LHCN-M2 (cell line): ENCODE results near the genes RNF19B and PHC2.

- RAMPAGE, long total RNA: no peak
Observed at GRCh38 chr1:32964457-32965292, at the start of gene RNF19B. TSS of gene RNF19B (minus strand) at chr1:32964809.

DNA sequence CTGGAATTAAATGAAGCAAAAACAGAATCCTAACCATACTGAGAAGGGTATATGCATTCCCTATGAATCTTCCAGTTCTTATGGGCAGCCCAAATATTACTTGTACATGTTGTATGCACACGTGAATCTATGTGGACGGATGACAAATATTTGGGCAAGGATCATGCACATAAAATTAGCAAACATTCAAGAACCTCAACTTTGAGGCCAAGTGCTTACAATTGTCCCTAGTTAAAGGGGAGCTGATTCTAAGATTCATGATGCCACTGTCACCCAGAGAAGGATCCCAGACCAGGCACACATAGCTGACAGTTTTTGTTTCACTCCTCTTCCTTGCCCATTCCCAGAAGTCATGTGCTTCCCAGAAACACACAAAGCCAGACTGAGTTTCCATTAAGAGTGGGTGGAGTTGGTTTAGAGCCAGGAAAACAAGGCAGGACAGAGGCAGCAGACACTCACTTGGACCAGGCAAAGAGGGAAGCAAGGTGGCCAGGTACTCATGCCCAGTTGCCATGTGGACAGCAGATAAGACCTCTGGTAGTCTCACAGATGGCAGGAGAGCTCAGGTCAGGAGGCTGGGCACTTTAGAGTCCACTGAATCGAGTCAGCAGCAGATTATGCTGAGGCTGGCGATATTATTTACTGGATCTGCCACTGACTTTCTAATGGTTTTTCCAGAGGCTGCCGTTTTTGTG, 25.5 kb downstream of the AK2 start:
- RAMPAGE, long total RNA: no peak

DNA sequence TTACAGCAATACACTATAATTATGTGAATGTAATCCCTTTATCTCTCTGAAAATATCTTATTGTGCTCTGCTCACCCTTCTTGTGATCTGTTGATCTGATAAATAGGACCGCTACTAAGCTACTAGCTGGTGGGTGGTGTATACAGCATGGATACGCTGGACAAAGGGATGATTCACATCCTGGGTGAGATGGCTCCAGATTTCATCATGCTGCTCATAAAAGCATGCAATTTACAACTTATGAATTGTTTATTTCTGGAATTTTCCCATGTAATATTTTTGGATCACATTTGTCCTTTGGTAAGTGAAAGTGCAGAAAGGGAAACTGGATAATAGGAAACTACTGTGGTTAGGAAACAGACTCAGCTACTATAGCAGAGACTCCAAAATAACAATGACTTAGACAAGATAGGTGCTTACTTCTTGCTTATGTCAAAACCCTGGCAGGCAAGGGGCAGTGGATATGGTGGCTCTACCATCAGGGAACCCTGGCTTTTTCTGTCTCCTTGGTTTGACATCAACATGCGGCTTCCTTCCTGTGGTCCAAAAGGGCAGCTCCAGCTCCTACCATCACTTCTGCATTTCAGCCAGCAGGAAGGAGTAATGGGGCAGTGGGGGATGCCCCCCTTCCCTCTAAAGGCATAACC, 13.6 kb upstream of the AK2 start:
- RAMPAGE, long total RNA: no peak

DNA sequence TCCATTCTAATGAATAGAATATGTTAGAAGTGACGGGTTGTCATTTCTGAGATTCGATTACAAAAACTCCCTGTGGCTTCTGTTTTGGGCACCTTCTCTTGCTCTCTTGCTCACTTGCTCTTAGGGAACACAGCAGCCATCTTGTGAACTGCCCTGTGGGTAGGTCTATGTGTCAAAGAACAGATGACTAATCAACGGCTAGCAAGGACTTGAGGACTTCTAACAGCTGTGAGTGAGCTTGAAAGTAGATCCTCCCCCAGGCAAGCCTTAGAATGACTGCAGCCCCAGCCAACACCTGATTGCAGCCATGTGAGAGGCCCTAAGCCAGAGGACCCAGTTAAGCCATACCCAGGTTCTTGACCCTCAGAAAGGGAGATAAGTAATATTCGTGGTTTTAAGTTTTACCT, 49.4 kb downstream of the AZIN2 start:
- RAMPAGE, long total RNA: no peak

DNA sequence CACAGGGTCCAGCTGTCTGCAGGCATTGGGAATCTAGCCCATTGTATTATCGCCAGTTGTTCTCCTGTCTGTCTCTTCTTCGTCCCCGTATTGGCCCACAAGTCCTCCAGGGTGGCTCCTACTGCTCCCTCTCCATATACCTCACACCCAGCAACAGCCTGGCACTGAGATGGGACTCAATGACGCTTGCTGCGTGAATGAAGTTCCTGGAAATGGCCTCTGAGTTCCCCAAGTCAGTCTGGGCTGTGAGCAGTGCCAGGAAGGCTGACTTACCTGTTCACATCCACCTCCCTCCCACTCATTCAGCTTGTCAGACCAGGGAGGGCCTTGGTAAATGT, 14.4 kb downstream of the TRIM62 start:
- RAMPAGE, long total RNA: no peak

DNA sequence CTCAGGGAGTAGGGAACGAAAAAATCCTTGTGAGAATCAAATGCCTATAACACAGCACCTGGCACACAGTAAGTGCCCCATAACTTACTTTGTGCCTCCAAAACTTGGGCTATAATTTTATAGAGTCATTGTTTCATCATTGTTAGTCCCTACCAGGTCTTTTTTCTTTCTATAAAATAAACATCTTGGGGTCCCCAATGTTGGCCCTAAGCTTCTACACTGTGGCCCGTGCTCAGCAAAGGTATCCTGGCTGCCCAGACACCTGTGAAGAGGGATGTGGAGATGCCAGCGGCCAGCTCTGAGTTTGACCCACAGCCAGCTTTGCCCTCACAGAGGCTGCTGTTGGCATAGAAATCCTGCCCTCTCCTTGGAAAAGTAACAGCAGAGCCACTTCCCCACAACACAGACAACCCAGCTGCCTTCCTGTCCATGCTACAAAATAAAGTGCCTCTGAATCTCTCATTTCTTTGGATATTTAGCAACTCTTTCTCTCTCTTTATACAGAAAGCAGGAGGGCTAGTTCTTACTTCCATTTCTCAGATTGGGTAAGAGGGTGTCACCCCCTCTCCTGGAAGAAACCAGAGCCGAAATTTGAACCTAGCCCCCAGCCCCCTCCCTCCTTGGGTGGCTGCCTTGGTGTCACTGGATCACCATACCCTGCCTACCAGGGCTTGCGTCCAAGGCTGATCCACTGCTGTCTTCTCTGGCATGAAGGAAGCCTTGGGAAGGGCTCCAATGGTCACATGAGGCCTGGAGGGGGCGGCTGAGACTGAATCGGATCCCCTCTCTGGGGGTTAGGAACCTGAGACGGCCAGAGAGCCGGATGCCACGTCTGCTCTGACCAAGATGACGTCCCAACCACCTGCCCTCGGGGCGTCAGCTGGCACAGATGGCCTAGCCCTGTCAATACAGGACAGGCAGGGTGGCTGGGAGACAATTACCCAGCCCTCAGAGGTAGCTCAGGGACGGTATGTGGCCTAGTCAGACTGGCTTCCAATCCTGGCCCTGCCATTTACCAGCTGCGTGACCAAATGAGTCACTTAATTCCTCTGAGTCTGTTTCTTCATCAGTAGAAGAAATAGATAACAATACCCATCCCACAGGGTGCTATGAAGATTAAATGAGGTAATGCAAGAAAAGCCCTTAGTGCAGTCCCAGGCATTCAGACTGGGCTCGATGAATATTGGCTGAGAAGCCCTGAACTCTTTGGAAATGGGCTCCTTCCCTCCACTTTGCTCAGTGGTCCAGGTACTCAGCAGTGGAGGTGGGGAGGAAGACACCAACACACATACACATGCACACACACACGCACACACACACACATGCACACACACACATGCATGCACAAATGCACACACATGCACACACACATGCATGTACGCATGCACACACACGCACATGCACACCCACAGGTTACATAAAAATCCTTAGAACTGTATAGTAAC, 5.6 kb downstream of the TRIM62 start:
- RAMPAGE, long total RNA: no peak

DNA sequence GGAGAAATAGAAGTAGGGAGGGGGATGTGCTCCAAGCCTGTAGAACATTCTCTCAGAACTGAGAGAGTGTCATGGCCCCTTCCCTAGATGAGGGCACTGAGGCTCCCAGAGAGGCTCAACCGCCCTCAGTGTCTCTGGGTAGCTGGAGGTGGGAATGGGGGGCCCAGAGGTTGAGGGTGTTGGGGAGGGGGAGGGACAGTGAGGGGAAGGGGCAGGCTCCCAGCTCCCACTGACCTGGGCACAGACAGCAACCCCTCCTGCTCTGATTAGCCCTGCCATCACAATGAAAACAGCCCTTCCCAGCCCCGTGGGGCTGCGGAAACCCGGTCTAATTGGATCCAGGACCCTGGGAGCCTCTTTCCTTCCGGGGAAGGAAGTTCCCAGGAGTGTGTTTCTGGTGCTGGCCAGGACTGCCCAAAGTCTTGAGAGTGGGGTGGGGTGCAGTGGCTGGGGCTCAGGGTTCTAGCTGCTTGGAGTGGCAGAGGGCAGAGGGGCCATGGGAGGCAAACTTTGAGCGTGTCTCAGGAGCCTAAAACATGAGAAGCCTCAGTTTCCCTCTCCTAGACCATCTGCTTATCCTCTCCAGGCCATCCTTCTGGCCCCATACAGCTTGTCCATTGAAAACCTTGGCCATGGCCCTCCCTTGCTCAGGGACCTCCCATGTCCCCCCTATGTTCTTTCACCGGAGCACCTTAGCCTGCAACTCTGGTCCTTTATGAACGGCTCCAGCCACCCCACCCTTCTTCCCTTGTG, 9.0 kb downstream of the ZNF362 start:
- RAMPAGE, long total RNA: no peak

DNA sequence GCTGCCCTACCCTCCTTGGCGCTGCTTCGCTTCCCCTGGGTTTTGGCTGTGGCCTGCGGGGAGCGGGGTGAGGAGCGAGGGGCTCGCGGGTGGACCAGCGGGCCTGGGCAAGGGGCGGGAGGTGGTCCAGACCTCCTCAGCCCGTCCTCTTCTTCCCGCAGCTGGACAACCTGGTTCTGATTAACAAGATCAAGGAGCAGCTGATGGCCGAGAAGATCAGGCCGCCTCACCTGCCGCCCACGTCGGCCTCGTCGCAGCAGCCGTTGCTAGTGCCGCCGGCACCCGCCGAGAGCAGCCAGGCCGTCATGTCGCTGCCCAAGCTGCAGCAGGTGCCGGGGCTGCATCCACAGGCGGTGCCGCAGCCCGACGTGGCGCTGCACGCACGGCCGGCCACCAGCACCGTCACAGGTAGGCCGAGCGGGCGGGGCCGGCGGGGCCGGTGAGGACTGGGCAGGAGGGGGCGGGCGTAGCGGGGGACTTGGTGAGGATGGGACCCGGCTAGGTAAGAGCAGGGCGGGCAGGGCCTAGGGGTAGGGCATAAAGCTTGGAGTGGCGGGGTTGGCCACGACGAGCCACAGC, 20.0 kb downstream of the ZNF362 start:
- RAMPAGE, long total RNA: no peak

DNA sequence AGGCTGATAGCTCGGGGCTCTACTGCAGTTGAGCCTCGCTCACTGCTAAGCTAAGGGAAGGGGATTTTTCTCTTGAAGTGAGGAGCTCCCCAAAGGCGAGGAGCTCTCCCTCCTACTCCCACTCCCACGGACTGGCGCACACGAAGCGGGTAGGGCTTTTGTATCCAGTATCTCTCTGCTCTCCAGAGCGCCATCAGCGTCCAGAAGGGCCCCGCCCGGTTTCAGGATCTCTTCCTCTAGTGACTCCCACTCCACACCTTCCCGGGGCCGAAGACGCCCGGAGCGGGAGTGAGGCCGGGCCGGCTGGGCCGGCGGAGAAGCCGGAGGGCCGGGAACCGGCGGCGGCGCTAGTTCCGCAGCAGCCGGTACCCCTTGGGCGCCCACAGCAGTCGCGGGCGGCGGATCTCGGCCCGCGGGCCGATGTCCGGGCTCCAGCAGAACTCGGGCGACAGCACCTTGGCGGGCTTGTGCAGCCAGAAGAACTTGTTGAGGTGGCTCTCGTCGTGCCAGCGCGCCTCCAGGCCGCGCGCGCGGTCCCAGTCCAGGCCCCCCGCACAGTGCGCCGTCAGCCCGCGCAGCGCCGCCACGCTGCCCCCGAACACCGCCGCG, 14.4 kb downstream of the A3GALT2 start:
- RAMPAGE, long total RNA: no peak

GRCh38 chr1:33323845-33324742, 3.2 kb upstream of the A3GALT2 start:
- RAMPAGE, long total RNA: no peak

DNA sequence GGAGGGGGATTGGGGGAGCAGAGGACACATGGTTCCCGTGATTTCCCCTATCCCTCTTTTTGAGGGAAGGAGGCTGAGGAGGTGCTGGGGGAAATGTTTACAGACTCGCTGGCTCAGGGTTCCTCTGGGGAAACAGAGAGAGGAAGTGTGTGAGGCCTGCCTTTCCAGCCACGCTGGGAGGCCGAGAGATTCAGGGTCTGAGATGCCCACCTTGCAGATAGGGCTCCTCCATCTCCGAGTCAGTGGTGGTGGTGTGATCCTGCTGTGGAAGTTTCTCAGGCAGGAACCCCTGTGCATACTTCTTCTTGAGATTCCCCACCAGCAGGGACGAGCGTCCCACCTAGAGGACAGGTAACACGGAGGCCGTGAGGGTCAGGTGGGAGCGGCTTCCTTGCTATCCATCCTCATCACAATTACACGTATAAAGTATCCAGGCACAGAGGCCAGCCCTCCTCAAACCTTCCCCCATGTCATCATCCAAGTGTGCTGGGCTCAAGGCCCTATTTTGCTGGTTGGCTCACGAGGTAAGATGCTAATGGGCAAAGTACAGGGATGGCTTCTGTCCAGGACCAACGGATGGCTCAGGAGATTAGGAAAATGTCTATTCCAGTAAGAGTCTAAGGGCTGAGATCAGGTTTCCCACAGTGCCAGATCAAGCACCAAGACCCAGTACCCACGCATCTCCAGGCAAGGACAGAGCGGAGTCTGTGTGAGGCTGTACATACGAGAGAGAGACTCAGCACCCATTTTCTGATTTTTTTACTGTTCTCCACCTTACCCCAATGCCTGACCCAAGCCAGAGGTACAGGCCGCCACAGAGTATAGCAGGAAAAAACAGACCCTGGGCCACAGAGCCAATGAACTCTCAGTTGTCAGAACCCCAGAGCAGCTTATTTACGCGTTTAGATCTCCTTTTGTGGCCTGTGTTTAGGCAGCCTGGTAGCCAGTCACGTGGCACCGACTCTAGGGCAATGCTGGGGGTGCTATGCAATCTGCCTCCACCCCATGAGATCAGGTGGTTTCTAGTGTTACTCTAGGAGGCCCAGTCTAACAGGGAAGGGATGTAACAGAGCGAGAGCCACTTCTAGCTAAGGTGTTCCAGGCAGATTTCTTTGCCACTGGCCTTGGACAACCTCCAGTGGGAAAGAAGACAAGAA, 11.5 kb upstream of the A3GALT2 start:
- RAMPAGE, long total RNA: no peak

DNA sequence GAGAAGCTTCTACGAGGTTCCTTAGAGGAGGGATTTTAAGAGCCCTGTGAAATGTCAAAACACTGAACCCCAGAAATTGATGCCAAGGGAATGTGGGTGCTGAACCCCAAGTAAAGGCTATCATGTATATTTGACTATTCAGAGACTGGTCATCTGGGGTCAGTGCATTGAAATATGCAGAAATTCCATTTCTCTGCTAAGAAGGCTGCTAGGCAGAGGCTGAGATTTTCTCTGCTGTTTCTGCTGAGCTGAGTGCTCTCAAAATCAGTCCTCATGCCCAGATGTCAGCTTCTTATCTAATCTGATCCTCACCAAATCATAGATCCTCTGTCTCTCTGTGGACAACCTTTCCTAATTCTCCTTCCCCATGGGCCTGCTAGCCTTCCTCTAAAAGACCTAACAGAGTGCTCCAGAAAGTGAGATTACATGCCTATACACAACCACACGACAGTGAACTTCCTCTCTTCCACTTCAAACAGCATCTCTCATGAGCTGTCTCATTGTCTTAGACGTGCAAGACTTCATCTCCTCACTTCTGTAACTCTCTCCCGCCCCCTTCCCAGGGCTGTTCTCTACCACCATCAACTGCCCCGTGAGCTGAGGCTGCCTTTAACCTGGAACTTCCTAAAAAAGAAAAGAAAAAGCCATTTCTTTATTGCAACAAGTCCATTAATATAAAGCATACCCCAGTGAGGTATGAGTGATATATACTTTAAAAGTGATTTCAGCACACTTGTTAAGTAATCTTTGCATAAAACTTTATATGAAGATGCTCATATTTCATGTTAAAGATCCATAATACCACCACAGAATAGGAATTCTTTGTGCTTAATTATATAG, 14.1 kb upstream of the A3GALT2 start:
- RAMPAGE, long total RNA: no peak

DNA sequence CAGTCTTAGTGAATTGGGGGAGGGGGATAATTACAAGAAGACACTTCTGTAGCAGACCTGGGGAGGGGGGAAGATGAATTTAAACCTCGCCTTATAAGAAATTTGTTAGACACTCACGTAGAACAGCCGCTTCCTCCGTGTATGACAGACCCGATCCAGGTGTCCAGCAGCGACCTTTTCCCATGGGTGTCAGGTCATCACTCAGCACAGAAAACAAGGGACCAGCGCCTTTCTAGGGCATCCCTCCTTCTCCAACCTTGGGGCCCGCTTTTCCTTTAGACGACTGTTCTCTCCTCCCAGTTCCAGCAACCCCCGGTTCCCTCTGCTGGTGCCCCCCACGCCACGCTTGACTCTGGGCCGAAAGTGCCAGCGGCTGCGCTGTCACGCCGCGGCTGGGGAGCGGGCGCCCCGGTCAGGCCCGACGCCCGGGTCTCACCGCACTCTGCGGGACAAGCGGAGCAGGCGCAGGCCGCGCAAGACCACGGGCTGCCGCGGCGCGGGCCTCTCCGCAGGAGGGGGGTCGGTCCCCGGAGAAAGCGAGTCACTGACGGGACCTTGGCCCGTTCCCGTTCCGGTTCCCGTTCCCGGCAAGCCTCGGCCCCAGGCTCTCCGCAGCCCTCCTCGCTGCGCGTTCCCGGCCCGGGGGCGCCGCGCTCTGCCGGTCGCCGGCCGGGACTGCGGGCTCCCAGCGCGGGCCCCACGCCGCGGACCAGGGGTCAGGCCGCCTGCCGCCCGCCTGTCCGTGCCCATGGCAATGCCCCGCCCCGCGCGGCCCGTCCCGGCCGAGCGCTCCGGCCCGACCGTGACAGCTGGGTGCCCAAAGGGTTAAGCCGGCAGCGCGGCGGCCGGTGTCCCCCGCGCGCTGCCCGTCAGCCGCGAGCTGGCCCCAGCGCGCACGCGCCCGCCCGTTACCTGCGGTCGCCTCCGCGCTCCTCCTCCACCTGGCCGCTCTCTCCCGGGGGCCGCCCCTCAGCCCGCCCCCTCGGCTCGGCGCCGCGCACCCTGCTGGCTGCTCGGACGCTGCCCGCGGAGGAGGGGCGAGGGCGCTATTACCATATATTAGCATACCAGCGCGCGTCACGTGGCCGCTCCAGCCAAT, at the start of gene PHC2:
TSS of gene PHC2 (minus strand) at position 1,032 of the 1,099 bp plus-strand sequence.
- RAMPAGE, long total RNA: no peak

GRCh38 chr1:33655290-33655960, 183.0 kb downstream of the ZSCAN20 start:
- RAMPAGE, long total RNA: no peak

GRCh38 chr1:34984080-34984352, 1.1 kb downstream of the TMEM35B start:
- RAMPAGE, long total RNA: no peak

GRCh38 chr1:35030504-35031132, 1.1 kb downstream of the ZMYM6 start:
- RAMPAGE, long total RNA: no peak

DNA sequence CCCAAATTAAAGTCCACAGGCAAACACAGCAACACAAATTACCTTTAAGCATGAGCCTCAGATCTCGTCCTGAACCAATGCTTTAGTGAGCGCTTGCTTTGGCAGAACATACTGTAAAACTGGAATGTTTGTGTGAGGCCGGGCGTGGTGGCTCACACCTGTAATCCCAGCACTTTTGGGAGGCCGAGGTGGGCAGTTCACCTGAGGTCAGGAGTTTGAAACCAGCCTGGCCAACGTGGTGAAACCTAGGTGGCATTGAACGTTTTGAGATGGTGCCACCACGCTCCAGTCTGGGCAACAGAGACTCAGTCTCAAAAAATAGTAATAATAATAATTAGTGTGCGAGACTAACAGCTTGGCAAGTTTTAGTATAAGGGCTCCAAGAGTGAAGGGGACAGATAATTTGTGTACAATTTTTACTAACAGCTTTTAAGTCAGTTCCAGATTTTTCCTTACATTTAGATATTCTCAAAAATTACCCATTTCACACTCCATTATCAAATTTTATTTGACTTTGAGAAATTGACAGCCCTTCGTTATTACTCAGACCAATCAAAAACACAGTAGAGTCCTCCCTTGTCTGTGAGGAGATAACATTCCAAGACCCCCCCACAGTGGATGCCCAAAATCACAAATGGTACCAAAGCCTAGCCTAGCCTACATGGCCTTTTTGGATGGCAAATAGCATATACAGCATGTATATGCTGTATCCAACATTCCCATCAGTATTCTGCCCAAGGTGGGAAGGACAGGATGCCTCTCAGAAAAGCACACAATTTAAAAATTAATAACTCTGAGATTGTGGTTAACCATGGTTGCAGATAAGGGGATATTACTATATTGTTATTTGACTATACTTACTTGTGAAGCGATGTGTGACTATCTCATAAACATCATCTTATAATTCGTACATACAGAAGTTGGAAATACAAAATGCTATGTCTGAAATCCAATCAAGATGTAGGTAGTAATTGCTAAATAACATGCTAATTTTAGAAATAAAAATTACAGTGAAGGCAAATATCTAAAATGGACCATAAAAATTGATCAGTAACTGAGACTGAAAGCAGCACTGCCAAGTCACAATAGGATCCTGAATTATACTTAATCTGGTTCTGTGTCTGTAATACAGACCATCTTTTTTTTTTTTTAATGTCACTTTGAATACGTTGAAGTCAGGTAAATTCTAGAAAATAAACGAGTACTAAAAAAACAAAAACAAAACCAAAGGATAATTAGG, 17.4 kb downstream of the SFPQ start:
- RAMPAGE, long total RNA: no peak

GRCh38 chr1:35188882-35189464, 4.0 kb downstream of the SFPQ start:
- RAMPAGE, long total RNA: no peak

DNA sequence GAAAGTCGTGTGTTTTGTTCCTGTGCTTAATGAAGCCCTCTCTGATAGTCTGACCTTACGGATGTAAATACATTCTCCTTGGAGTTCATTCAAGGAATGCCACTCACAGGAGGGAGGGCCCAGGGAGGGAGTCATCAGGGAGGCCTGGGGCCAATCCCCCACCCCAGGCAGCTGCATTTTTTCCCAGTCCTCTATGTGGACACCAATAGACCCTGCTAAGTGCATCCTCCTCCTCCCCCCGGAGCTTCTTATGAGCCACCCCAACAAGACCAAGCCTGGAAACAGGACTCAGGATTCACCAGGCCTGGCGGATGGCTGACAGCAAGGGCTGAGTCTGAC, 17.3 kb upstream of the SFPQ start:
- RAMPAGE, long total RNA: no peak

- RAMPAGE, long total RNA: no peak
Observed at GRCh38 chr1:35388665-35389289, 120.3 kb downstream of the ZMYM4 start.